H4 (cell line): Measurements from ENCODE around the genes RHOXF1 and RHOXF2.

DNA sequence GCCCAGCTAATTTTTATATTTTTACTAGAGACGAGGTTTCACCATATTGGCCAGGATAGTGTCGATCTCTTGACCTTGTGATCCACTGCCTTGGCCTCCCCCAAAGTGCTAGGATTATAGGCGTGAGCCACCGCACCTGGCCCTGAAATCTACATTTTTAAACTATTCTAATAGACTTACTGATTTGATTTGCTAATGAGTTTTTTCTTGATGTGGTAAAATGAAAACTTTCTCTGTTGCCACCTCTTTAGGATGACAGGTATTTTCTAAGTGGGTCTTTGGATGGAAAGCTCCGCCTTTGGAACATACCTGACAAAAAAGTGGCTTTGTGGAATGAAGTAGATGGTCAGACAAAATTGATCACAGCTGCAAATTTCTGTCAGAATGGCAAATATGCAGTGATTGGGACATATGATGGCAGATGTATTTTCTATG lies 54.5 kb upstream of the DOCK11 start:
- RAMPAGE, long total RNA: no peak

DNA sequence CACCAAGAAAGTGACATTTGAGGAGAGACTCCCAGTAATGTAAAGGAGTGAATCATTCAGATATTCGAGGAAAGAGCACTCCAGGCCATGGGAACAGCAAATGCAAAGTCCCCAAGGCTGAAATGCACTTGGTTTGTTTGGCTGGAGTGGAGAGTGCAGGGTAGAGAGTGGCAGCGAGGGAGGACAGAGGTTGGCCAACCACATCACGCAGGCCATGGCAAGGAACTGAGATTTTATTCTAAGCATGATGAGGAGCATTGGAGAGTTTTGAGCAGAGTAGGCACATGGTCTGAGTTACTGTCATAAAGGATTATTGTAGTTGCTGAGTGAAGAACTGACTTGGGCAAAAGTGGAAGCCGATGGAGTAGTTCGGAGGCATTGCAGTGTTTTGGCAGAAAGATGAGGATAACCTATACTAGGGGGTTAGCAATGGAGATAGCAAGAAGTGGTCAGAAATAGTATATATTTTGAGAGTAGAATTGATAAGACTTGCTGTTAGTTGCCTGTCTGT lies 47.8 kb downstream of the IL13RA1 start:
- RAMPAGE, long total RNA: no peak

DNA sequence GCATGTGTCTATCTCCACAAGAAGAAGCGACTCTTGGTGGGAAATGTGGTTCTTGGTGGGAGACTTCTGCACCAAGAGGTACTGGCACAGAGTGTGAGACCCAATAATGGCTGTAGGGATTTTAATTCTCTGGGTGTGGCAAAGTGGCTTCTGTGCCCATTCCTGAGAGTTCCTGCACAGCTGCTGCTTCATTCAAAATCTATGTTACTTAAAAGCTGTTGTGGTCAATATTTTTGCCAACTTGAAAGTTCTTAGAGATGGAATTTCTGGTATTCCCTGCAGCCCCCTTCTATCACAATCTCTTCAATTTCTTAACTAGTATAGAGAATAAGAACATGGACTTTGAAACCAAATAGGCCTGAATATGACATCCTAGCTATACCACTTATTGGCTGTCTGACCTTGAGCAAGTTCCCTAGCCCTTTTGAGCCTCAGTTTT lies 26.1 kb downstream of the KIAA1210 start:
- RAMPAGE, long total RNA: no peak

DNA sequence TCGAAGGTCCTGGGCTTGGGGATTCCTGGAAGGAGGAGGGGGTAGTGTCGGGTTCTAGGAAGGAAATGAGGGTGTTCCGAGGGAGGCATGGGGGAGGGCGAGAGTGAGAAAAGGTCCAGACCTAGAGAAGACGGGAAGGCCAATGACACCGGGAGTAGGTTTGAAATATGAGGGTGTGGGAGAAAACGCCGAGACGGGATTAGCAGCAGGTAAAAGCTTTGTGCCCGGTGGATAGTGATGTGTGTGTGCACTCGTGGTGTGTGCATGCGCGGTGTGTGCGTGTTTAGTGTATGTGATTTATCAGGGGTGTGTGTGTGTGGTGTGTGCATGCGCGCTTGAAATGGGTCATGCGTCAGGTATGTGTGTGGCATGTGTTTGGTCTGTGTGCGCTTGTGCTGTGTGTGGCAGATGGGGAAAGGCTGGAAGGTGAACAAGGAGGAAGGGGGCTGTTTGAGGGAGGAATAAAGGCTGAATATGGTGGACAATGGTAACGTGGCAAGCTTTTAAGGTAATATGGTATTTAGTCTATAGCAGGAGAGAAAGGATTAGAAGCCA lies 1.0 kb downstream of the PGRMC1 start:
- RAMPAGE, long total RNA: no peak

GRCh38 chrX:119273199-119274065 lies 37.3 kb downstream of the PGRMC1 start:
- RAMPAGE, long total RNA: no peak

DNA sequence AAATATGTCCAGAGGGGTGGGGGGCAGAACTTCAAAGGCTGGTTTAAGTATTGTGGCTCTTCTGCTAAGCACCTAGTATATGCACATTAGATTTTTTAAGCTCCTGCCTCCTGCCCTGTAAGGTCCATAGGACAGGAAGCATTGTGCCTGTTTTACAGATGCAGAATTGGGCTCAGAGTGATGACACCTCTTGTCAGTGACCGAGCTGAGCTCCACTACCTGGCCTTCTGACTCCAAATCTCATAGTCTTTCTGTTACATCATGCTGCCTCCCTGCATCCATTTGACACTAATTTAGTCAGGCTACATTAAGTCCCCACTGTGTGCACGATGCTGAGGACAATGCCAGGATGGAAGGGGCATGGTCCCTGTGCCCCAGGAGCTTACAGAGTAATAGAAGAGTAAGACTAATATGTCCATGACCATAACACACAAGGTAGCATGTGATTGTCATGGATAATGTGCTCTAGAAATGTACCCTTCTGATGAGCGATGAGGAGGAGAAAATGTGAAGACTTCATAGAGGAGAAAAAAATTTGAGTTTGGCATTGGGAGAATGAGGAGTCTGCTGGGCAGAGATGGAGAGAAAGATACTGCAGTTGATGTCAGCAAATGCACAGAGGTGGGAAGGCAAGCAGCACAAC lies 2.0 kb downstream of the SLC25A43 start:
- RAMPAGE, long total RNA: no peak

DNA sequence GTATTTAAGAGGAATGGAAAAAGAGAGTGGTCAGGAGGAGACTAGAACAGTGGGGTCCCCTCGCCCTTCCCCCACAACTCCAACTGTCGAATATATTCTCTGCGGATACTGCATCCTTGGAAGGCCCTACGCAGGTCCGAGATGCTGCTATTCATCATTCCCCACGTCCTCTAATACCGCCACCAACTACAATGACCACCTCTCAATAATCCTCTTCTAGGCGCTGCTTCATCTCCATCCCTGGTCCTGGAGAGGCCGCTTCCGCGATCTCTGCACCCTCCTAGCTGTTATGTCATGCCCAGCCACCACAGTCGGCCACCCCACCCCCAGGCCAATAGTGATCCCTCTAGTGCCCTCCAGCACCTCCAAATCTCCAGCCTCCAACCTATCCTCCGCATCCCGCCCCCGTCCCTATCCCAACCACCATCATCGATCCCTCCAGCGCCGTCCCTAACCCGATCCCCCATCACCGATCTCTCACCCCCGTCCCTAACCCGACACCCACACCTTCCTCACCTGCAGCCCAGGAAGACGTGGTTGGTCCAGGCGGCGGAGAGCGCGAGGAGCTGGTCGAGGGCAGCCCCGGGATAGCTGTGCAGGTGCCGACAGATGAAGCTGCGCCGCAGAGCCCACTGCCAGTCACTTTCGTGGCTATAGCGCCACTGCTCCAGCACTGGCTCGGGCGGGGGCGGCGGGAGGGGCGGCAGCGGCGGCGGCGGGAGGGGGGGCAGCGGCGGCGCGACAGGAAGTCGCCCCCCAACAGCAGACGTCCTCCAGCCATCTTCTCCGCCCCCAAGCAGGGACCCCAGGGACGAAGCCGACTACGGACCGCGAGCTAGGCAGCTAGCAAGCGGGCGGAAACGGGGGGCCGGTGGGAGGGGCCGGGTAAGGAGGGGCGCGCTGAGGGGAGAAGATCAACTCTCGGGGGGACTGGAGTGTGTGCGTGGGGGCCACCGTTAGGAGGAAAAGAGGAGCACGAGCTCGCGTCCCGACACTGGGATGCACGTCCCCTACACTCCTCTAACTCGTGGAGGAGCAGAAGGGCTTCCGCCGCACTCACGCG lies 31.2 kb downstream of the UBE2A start:
- RAMPAGE, long total RNA: no peak

GRCh38 chrX:119653915-119654580 lies 38.9 kb downstream of the SEPTIN6 start:
- RAMPAGE, long total RNA: no peak

- RAMPAGE, long total RNA: no peak
Measured at GRCh38 chrX:119685076-119686004, 7.6 kb downstream of the SEPTIN6 start.

DNA sequence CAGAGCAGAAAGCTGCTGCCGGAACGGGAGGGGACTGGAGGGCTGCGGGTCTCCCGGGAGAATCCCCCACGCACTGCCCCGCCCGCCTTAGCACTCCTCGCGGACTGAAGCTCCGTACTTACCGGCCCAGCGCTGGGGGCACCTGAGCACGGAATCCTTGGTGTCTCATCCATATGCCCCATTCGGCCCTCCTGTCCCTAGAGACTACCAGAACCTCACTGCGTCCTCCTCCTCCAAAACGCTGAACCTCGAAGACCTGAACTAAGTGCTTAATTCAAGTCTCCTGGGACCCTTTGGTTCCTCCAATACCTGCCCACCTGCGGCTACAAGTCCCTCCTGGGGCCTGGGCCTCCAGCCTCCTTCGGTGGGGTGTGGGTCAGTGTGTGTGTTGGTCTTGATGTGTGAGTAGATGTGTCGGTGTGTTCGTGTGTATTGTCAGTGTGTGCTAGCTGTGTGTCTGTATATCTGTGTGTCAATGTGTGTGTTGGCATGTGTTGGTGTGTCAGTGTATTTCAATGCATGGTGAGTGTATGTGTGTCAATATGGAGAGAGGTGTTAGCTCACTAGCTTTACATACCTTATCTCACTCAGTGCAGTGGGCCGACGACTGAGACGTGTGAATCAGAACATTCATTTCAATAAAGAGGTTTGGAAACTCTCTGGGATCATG lies 2.6 kb upstream of the SEPTIN6 start:
- RAMPAGE, long total RNA: no peak

DNA sequence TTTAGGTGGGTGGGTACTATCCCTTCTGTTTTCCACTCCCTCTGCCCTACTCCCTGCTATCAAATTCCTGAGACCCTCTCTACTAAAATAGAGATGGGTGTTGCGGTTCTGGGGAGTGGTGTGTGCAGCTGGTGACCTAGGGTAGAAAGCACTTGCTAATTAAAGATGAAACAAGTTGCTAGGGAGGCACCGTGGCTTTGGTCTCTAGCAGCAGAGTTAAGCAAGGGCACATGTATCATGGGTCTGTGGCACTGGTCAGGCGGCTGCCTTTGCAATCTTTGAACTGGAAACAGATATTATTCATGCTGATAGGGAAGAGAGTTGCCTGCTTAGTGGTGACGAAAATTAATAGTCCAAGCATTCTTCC lies 2.5 kb upstream of the SOWAHD start:
- RAMPAGE, long total RNA: no peak

DNA sequence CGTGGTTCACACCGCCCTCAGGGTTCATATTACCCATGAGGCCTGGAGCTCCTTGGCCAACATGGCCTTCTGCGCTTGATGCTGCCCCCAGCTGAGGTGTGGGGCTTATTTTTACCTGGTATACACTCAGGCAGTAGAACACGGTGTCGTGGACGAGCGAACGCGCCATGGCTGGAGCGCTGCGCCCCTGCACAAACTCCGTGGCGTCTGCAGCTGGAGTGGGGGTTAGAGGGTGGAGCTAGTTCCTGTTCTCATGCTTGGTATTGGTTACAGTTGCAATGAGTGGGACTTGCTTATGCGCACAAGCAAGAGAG lies at the start of gene RHOXF1:
RHOXF1 (minus strand) TSS at position 220 of the 314 bp plus-strand sequence.
- RAMPAGE, long total RNA: no peak

DNA sequence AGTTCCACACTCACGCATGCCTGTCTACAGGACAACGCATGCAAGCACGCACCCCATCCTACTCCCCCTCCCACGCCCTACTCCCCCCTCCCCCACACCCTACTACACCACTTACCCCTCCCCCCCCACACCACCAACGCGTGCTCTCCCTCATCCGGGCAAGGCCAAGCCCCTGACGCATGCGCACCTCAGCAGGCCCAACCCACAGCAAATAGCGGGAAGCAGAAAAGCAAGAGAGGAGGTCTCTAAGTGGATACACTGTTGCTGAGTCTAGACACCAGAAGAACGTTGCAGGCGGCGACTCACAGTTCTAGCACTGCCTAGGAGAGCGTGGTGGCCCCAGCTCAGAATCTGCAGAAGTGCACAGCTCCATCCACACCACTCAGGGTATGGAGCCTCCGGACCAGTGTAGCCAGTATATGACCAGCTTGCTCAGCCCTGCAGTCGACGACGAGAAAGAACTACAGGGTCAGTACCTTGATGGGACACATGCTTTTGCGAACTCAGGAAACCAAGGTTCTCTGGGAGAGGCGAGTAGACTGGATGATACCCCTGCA lies at the start of gene RHOXF2:
RHOXF2 (plus strand) TSS at position 252 of the 557 bp plus-strand sequence.
- RAMPAGE, long total RNA: no peak

DNA sequence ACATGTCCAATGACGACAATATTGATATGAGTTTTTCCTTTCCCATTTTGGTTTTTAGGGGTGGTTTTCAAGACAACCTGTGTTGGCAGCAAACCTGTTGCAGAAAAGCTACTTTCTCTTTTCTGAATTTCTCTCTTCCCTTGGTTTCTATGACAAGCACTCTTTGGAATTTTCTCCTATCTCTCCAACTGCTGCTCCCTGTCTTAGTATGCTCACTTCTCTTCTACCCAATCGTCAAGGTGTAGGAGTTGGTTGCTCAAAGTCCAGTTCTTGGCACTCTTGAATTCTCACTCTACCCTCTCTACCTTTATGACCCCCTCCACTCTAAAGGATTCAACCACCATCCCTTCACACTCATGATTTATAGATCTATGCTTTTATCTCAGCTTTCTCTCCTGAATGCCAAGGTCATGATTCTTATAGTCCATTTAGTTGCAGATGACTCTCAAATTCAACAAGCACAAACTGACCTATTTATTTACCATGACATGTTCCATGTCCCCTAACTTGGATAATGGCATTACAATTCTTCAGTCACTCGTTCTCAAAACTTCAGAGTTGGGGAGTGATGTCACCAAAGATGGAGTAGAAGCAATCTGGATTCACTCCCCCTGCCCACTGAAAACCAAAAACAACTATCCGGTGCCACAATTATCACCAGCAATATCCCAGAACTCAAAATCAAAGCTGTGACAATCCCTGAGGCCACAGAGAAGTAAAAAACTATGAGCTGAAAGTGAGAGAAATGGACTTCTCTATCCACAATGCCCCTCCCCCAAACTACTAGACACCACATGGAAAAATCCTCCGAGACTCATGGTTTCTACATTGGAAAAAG lies 37.7 kb upstream of the ZBTB33 start:
- RAMPAGE, long total RNA: no peak

DNA sequence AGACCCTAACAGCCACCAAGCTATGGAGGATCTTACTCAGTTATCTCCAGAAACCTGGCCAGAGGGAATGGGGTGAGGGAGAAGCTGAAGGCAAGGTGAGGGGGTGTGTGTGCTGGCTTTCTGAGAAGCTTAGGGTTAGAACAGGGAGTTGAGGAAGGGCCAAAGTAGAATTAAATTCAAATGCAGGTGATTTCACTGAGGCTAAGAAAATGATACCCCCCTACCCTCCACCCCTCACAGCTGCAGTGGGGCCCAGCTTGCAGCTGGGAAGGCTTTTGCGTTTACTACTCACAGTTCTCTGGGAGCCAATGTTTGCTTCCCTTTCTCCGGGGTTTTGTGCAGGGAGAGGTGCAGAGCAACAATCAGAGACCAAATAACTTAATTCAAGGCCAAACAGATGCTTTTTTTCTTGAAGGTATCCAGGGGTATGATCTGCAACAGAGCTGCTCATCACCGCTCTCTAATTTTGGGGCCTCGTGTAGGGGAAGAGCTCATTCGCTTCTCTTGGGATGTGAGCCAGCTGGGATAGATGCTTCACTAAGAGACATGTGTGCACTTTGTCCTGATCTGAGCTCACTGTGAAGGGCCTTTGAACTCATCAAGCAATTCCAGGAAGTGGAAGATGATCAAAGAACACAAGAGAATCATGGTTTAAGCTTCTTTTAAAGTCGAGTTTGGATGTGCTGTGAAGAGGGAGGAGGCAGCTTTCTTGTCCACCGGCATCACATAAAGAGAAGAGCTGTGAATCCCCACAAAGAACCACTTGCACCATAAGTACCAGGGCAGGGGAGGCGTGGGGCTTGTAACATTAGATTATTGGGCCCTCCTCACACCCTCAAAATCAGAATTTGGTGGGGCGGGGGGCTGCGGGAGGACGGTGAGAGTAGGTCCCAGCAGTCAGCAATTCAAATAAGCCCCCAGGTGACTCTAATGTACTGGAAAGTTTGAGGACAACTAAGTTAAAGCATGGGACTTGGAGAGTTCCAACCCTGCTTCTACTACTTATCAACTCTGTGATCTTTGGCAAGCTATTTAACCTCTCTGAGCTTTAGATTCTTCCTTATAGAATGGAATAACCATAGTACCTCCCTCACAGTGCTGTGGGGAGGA lies 122.8 kb upstream of the C1GALT1C1 start:
- RAMPAGE, long total RNA: no peak

GRCh38 chrX:123627663-123628019 lies 105.2 kb downstream of the THOC2 start:
- RAMPAGE, long total RNA: no peak

- RAMPAGE, long total RNA: no peak
Measured at GRCh38 chrX:123682447-123682862, 50.4 kb downstream of the THOC2 start.

GRCh38 chrX:123694549-123695020 lies 38.3 kb downstream of the THOC2 start:
- RAMPAGE, long total RNA: no peak

GRCh38 chrX:123788071-123788421 lies 55.2 kb upstream of the THOC2 start:
- RAMPAGE, long total RNA: no peak

GRCh38 chrX:124086313-124087144 lies 125.0 kb downstream of the STAG2 start:
- RAMPAGE, long total RNA: no peak